ENCODE measurements around the genes NACA2 and EFCAB3.

- PRO-cap: no peak
Measured at GRCh38 chr17:61591059-61591589, at the start of gene NACA2. Gene NACA2 (minus strand): TSS chr17:61591219.

- PRO-cap: no peak
Measured at GRCh38 chr17:62063967-62064299, 1.1 kb downstream of the MED13 start.

DNA sequence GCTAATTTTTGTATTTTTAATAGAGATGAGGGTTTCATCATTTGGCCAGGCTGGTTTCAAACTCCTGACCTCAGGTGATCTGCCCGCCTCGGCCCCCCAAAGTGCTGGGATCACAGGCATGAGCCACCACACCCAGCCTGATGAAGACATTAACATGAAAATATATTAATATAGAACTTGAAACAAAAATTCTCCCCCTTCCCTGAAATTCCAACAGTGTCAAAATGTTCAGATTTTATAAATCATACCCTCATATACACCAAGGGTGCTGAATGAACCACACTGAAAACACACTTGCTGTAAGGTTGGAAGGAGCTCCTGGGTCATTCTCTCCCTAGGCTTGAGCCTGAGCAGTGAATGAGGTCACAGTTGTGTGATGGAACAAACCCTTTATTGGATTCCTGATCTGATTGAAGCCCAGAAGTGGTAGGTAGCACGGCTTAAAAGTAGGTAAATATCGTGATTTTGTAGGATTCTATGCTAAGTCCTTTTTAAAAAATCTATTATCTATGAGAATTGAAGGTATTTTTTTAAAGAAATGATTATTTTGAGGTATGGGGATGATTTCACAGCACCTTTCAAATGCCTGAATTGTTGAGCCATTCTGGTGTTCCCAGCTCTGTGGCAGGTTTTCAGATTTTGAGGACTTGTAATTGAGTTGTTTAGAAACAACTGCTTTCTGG is at the start of gene EFCAB3:
EFCAB3 (plus strand) TSS at position 390 of the 683 bp plus-strand sequence.
- PRO-cap: no peak

- PRO-cap: no peak
Measured at GRCh38 chr17:62458522-62458886, 20.1 kb upstream of the TLK2 start.

DNA sequence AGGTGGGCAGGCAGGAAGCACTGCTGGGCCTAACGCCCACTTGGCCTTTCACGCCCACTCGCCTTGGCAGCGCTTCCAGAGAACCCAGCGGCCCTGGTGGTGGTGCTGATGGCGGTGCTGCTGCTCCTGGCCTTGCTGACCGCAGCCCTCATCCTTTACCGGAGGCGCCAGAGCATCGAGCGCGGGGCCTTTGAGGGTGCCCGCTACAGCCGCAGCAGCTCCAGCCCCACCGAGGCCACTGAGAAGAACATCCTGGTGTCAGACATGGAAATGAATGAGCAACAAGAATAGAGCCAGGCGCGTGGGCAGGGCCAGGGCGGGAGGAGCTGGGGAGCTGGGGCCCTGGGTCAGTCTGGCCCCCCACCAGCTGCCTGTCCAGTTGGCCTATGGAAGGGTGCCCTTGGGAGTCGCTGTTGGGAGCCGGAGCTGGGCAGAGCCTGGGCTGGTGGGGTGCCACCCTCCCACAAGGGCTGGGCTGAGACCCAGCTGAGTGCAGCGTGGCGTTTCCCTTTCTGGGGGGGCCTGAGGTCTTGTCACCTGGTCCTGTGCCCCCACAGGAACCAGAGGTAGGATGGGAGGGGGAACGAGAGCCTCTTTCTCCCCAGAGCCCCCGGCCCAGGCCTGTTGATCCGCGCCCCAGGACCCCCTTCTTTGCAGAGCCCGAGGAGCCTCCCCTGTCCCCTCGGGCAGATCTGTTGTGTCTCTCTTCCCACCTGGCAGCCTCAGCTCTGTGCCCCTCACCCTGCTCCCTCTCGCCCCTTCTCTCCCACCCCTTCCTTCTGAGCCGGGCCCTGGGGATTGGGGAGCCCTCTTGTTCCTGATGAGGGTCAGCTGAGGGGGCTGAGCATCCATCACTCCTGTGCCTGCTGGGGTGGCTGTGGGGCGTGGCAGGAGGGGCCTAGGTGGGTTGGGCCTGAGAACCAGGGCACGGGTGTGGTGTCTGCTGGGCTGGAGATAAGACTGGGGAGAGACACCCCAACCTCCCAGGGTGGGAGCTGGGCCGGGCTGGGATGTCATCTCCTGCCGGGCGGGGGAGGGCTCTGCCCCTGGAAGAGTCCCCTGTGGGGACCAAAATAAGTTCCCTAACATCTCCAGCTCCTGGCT is 65.0 kb downstream of the MRC2 start:
- PRO-cap: no peak

DNA sequence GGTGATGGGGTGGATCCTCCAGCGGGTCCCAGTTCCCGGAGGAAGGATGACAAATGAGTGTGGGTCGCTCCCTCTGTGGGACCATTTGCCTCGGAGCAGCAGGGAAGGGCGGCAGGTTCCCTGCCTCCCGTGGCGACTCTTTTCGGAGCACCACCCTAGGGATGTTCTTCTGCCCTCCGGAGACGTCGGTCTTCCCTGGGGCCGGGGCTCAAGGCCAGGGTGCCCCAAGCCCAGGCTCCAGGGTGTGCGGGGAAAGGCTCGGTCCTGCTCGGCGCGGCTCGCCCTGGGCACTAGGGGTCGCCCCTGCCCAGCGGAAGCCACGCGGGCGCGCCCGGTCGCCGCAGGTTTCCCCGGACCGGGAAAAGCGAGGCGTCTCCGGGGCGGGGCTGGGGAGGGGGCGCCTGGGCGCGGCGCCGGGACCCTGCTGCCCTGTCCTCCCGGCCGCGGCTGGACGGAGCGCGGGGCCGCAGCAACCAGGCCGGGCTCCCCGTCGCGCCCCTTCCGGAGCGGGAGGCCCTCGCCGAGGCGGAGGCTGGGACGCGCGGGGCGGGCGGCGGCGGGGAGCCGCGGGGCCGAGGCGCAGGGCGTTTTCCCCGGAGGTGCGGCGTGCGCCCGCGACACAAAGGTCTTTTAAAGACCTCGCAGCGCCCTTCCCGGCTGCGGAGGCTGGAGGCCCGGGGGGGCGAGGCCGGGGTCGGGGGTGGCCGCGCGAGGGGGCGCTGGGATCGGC is 76.3 kb downstream of the MRC2 start:
- PRO-cap: bidirectional peak, plus-strand start at position 343 of the sequence, minus-strand start at position 246 of the sequence

DNA sequence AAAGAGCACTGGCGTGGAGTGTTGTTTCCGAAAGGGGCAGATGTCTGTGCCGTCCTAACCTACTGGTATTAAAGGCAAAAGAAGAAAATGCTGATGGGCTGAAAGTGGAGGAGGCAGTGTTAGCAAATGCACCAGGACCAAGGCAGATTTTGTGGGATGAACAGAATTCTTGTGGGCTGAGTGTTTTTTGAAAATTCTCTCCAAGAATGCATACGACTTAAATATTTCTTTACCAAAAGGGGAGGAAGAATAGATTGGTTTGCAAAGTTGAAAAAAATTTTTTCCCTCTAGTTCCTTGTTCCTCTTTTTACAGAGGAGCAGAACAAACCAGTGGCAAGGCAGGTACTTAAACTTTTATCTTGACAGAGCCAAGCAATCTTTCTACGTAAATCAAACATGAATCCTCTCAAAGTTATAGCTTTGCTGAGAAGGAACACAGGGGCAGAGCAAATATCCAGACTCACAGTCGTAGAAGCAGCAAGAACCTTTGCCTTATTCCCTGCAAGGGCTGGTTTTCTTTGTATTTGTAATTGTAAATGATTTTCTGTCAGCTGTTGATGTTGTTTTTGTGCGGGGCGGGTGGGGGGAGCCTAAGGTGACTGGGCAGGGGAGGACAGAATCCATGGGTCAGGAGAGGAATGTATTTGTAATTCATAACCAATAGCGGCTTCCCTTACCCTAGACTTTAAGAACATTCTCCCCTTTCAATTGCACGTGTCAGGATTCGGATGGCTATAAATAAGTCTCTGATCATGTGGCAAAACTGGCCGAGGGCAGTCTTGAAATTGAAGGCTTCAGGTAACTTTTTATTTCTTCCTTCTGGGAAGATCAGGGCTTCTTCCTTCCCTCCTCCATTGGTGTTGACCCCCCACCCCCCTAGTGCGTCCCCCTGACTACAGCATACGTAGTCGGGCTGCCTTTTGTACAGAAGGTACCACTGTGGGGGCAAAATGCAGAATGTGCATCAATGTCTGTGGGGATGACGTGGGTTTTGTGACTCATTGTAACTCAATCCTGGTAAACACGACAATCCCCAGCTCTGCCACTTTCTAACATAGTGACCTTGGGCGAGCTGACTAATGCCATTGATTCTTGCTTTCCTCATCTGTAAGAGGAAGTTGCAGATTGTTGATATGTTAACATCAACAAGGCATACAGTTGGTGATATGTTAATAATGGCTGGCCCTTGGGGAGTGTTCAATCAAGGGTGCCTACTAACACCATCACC is 16.4 kb downstream of the MARCHF10 start:
- PRO-cap: bidirectional peak, plus-strand start at position 320 of the sequence, minus-strand start at position 20 of the sequence; bidirectional peak, plus-strand start at position 763 of the sequence, minus-strand start at position 489 of the sequence; bidirectional peak, plus-strand start at position 1,057 of the sequence, minus-strand start at position 924 of the sequence

DNA sequence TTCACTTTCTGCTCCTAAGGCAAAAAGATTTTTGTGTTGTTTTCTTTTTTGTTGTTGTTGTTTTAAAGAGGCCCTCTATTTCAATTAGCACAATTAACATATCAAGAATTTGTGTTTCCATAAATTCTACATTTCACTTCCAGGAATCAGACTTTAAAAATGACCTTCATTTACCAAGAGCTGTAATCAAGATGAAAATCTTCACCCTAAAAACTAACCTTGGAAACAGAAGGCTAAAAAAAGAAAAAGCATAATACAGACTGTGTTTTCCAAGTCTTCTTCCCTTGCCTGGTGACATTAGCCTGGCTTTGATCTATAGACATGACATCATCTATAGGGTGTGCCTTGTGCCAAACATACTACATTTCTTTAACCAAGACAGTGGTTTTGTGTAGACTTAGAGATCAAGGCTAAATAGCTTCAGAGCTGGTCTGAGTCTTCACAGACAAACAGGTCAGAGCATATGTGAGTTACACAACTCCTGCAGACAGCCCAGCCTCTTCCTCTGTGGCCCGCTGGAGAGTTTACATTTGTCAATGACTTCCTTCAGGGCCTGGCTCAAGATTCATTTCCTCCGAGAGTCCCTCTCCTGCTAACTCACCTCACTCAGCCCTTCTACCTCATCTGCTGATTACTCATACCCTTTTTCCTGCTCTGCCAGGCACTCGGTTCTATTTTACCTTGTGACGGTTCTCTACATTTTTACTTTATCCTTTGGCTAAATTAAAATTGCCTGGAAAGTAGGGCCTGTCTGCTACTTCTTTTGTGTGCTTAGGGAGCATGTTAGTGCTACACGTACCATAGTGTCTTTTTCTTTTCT is 73.2 kb upstream of the TANC2 start:
- PRO-cap: no peak

DNA sequence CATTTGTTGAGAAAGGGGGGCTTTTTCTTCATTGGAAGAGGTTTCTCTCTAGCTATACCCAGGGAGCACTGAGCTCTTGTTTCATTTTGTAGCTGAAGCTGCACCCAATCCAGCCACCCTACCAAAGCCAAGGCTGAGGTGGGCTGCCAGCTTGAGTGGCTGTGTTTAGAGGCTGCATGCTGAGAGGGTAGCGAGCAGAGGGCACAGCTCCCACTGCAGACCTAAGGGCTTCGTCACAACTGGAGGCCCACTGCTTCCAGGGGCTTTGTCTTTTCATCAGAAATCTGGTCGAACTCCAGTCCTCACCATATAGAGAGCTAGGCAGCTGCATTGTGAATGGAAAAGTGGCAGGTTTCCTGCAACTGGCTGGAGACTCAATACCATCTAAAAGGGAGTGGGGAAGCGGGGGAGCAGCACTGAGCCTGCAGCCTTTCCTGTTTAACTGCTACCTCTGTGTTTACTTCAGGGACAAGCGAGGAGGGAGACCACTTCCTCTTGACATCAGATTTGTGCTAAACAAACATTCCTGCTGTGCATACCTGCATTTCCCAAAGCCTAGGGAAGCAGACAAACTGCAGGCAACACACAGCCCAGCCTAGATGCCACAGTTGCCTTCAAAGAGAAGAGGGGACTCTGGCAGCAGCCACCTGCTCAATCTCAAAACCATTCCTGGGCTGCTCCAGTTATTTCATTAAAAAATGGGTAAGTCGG is 17.9 kb downstream of the CYB561 start:
- PRO-cap: no peak

- PRO-cap: no peak
Measured at GRCh38 chr17:63474085-63474551, 2.7 kb upstream of the ACE start.

DNA sequence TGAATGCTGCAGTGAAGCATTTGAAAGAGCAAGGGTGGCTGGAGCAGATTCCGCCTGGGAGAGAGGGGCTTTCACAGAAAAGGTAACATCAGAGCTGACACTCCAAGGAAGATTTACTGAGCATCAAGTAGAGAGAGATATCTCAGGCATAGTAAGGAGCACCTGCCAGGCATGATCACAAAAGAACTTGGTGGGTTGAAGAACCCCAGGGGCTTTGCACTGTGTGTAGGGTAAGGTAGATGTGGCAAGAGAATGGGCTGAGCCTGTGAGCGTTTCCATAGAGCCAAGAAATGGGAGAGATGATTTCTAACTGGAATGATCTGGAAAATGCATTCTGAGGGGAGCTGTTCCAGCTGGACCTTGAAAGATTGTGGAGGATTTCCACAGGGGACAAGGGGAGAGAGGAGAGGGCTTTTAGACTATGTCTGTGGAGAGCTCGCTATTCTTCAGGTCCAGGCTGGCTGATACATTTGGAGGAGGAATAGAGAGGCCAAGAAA is 31.0 kb downstream of the LIMD2 start:
- PRO-cap: no peak

DNA sequence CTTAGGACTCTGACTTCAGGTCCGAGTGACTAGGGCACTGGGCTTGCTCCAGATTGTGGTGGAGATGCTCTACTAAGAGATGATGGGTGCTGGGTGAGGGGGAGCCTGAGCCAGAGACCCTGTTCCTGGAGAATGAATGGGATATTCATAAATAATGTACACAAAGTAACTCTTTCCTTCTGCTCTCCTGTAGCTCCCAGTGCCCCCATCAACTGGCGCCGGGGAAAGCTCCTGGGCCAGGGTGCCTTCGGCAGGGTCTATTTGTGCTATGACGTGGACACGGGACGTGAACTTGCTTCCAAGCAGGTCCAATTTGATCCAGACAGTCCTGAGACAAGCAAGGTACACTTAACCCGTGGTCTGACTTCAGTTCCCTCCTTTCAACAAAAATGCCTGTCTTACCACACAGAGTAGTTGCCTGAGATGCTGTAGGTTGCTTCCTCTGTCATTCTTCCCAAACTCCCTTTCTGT is 9.8 kb downstream of the LIMD2 start:
- PRO-cap: no peak

GRCh38 chr17:63700629-63701197 is 788 bp upstream of the LIMD2 start:
- PRO-cap: no peak

GRCh38 chr17:63706765-63707251 is 6.9 kb upstream of the LIMD2 start:
- PRO-cap: no peak

GRCh38 chr17:63740818-63741212 is 784 bp downstream of the STRADA start:
- PRO-cap: no peak

GRCh38 chr17:63786866-63787316 is 12.9 kb downstream of the DDX42 start:
- PRO-cap: no peak

- PRO-cap: no peak
Measured at GRCh38 chr17:63821961-63822220, 5.3 kb upstream of the PSMC5 start.

DNA sequence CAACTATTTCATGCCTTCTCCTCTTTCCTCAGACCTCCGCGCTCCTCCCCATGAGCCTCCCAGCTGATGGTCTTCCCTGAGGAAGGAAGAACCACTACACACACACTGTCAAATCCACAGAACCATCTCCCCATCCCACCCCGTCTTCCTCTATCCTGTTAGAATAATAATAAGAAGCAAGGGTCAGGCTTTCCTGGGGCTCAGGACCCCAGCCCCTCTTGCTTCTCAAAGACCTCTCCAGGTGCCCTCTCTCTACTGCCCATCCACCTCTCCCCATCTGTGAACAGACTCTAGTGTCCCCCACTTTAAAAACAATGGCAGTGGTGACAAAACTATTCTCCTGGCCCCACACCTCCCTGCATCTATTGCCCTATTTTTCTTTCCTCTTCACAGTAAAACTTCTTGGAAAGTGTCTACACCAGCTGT is 3.7 kb upstream of the SCN4A start:
- PRO-cap: no peak

DNA sequence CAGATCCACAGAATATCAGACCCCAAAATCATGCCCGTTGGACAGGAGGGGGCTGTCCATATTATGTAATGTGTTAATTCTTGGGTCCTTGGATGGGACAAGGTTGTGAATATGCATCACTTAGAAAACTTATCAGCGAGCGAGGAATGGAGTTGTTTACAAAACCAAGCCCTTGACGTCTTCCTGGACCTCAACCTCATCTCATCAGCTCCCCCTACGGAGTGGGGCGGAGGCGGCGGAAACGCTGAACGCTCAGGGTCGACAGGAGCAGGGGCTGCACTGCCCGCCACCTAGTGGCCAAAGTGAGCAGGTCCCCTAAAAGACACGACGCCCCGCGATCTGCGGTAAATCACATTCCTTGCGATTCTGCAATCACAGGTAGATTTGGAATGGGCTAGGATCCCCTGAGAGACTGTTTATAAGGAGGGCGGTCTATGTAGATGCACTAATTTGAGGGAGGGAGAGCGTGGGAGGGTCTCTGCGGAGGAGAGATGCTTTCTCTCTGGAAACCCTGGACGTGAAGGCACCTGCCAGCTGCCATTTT is 5.3 kb upstream of the ICAM2 start:
- PRO-cap: no peak

- PRO-cap: no peak
Measured at GRCh38 chr17:64041857-64042724, 21.7 kb upstream of the ICAM2 start.